ENCODE results near the genes RBMX2, RAP2C and GPC3.

DNA sequence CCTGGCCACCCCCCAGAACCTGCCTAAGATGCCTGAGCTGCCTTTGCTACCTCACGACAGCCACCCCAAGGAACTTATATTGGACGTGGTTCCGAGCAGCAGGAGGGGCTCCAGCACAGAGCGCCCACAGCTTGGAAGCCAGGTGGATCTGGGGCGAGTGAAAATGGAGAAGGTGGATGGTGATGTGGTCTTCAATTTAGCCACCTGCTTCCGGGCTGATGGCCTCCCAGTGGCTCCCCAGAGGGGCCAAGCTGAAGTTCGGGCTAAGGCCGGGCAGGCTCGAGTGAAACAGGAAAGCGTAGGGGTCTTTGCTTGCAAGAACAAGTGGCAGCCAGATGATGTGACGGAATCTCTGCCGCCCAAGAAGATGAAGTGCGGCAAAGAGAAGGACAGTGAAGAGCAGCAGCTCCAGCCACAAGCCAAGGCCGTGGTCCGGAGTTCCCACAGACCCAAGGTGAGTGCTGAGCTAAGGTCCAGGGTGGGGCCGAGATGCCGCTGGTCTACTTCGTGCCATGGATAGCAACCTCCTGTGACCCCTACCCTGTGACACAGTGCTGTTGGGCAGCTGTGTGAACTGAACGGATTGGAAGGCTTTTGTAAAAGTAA, 33.4 kb downstream of the BCORL1 start:
- PRO-cap = no peak
CAGE:
- cytosol, long polyA plus RNA = no peak
- long polyA plus RNA = no peak
- nucleus, long polyA plus RNA = no peak

DNA sequence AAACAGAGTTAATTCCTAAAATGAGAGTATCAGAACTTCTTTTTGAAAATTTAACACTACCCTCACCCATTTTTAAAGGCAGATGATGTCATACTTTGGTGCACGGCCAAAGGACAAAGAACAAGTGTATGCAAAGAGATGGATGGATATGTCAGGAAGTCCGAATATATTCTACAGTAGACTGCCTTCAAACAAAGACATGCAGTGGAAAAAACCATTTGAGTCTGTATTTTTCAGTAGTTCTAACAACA, 2.3 kb downstream of the AIFM1 start:
- PRO-cap = no peak
CAGE:
- cytosol, long polyA plus RNA = no peak
- long polyA plus RNA = no peak
- nucleus, long polyA plus RNA = no peak

GRCh38 chrX:130267338-130267826, 1.3 kb downstream of the ZNF280C start:
- PRO-cap = no peak
CAGE:
- cytosol, long polyA plus RNA = no peak
- long polyA plus RNA = no peak
- nucleus, long polyA plus RNA = no peak

GRCh38 chrX:130401381-130402451, at the start of gene RBMX2:
Gene RBMX2, plus strand, starts transcription at chrX:130401987.
- PRO-cap = bidirectional peak, plus-strand start at chrX:130401954, minus-strand start at chrX:130401886
CAGE:
- cytosol, long polyA plus RNA = no peak
- long polyA plus RNA = start-site peak on the plus strand at chrX:130401965-130402010, 233 and 63 reads in 2 replicates
- nucleus, long polyA plus RNA = no peak

DNA sequence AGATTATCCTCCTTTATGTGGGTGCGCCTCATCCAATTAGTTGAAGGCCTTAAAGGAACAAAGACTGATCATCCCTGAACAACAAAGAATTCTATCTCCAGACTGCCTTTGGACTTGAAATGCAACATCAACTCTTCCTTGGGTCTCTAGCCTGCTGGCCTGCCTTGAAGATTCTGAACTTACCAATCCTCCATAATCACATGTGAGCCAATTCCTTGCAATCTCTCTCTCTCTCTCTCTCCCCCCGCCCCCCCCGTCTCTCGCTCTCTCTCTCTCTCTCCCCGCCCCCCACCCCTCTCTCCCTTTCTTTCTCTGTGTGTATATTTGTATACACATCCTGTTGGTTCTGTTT, 158.5 kb downstream of the RBMX2 start:
- PRO-cap = no peak
CAGE:
- cytosol, long polyA plus RNA = no peak
- long polyA plus RNA = no peak
- nucleus, long polyA plus RNA = no peak

DNA sequence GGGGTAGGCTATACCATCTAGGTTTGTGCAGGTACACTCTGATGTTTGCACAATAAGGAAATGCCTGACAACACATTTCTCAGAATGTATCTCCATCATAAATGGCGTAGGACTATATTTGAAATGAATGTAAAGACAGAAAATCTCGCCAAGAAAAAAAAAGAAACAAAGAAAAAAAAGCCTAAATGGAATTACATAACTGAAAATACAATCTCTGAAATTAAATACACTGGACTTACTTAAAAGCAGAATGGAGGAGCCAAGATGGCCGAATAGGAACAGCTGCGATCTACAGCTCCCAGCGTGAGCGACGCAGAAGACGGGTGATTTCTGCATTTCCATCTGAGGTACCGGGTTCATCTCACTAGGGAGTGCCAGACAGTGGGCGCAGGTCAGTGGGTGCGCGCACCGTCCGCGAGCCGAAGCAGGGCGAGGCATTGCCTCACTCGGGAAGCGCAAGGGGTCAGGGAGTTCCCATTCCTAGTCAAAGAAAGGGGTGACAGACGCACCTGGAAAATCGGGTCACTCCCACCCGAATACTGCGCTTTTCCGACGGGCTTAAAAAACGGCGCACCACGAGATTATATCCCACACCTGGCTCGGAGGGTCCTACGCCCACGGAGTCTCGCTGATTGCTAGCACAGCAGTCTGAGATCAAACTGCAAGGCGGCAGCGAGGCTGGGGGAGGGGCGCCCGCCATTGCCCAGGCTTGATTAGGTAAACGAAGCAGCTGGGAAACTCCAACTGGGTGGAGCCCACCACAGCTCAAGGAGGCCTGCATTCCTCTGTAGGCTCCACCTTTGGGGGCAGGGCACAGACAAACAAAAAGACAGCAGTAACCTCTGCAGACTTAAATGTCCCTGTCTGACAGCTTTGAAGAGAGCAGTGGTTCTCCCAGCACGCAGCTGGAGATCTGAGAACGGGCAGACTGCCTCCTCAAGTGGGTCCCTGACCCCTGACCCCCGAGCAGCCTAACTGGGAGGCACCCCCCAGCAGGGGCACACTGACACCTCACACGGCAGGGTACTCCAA, 34.9 kb downstream of the OR13H1 start:
- PRO-cap = unidirectional peak, plus-strand start at position 242 of the sequence
CAGE:
- cytosol, long polyA plus RNA = no peak
- long polyA plus RNA = no peak
- nucleus, long polyA plus RNA = no peak

GRCh38 chrX:132023424-132024614, 717 bp downstream of the STK26 start:
- PRO-cap = bidirectional peak, plus-strand start at chrX:132023718, minus-strand start at chrX:132023641
CAGE:
- cytosol, long polyA plus RNA = no peak
- long polyA plus RNA = no peak
- nucleus, long polyA plus RNA = no peak

DNA sequence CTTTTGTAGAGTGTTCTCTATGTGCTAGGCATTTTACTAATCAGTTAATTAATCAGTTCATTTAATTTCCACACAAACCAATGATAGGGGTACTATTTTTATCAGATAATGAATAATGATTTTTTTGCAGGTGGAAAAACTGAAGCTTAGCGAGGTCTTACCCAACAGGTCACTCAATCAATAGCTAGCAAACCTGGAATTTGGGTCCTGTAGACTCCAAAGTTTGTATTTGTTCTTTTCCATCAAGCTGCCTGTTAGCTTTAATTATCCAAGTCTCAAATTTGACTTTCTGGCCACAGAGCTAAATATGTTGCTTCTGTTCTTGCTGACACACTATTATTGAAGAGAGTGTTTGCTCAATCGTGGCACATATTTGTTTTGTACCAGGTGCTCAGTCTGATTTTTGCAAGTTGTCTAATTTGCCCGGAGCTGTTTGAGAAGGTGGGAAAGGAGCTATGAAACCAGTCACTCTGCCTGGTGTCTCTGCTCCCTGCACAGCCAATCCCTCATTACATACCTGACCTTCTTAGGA, 41.7 kb upstream of the FRMD7 start:
- PRO-cap = no peak
CAGE:
- cytosol, long polyA plus RNA = no peak
- long polyA plus RNA = no peak
- nucleus, long polyA plus RNA = no peak

DNA sequence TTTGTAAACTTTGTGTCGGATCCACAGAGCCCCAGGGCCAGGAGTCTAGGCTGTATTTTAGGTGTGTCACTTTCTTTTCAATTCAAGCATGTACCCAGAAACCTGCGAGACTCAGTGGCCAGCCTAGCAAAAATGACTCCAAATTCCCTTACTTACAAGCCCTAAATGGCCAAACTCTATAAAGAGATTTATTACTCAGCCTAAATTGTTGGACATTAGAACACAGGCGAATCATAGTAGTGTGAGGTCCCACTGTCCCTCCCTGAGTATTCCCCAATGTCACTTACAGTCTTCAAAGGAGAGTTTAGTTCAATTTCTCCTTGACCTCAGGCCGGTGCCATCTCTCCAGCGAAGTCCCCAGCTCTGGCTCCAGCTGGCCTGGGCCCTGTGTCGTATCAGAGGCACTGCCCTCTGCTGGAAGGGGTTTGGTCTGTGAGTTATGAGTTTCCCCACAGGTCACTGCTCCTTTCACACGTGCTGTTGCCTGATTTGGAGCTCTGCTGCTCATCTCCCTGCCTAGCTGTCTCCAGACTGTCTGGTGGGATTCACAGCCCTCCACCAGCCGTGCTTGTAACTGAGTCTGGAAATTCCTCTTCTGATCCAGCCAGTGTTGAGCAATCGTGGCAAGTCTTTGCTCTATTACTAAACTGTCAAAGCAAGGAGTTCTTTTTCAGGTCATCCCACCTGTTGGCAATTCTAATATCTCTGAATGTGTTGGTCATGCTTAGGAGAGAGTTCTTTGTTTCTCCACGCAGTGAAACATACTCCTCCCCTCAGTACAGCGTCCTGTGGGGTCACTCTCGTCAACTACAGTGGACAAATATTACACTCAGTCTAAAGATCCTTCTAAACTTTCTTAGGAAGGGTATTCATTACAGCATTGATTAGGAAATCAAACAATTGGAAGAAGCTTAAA, at the start of gene RAP2C:
Gene RAP2C (minus strand): TSS at position 365 of the 916 bp plus-strand sequence.
- PRO-cap = unidirectional peak, minus-strand start at position 366 of the sequence
CAGE:
- cytosol, long polyA plus RNA = no peak
- long polyA plus RNA = no peak
- nucleus, long polyA plus RNA = no peak

- PRO-cap = no peak
CAGE:
- cytosol, long polyA plus RNA = no peak
- long polyA plus RNA = no peak
- nucleus, long polyA plus RNA = no peak
These were observed 8.2 kb downstream of the MBNL3 start for GRCh38 chrX:132480214-132481375.

DNA sequence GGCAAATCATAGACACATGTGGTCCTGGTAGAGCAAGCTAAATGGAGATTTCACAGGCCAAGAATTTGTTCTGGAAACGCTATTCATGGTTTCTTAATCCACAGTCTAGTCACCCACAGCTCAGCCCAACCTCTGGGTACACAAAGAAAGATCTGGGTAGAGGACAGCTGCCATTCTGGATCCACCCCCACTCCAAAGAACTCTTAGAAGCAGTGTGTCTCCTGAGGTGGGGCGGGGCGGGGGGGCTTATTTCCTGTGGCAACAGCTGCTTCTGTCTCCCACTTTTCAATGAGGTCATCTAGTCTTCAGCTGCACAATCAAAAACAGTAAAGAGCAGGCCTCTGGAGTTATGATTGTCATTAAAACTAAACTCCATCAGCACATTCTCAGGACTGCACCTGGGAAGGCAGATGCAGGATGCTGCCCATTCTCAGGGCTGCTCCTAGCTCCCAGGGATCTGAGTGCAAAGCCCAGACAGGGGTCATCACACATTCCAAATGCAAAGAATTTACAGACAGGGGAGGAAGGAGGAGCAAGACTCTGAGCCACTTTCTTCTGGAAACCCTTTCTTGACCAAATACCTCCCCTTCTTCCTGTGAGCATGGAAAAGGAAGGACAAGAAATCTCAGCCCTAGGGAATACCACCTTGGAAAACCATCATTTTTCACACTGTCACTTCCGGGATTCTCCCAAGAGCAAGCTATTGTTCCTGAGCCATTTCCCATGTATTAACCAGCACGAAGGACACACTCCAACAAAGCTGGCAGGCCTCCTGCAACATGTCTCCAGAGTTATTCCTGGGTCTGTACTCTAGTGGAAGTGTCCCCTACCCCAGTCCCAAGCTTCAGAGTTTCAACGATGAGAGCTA, 207.2 kb downstream of the HS6ST2 start:
- PRO-cap = no peak
CAGE:
- cytosol, long polyA plus RNA = no peak
- long polyA plus RNA = no peak
- nucleus, long polyA plus RNA = no peak

- PRO-cap = no peak
CAGE:
- cytosol, long polyA plus RNA = no peak
- long polyA plus RNA = no peak
- nucleus, long polyA plus RNA = no peak
These were observed at the start of gene GPC3 for GRCh38 chrX:133985360-133986172. Gene GPC3, minus strand, starts transcription at chrX:133985594.

- PRO-cap = no peak
CAGE:
- cytosol, long polyA plus RNA = no peak
- long polyA plus RNA = no peak
- nucleus, long polyA plus RNA = no peak
These were observed 41.2 kb upstream of the GPC3 start for GRCh38 chrX:134026397-134027246.

GRCh38 chrX:134173072-134173490, 63.9 kb upstream of the CCDC160 start:
- PRO-cap = no peak
CAGE:
- cytosol, long polyA plus RNA = no peak
- long polyA plus RNA = no peak
- nucleus, long polyA plus RNA = no peak

- PRO-cap = no peak
CAGE:
- cytosol, long polyA plus RNA = no peak
- long polyA plus RNA = no peak
- nucleus, long polyA plus RNA = no peak
These were observed 11.9 kb upstream of the HPRT1 start for GRCh38 chrX:134448119-134448417.

DNA sequence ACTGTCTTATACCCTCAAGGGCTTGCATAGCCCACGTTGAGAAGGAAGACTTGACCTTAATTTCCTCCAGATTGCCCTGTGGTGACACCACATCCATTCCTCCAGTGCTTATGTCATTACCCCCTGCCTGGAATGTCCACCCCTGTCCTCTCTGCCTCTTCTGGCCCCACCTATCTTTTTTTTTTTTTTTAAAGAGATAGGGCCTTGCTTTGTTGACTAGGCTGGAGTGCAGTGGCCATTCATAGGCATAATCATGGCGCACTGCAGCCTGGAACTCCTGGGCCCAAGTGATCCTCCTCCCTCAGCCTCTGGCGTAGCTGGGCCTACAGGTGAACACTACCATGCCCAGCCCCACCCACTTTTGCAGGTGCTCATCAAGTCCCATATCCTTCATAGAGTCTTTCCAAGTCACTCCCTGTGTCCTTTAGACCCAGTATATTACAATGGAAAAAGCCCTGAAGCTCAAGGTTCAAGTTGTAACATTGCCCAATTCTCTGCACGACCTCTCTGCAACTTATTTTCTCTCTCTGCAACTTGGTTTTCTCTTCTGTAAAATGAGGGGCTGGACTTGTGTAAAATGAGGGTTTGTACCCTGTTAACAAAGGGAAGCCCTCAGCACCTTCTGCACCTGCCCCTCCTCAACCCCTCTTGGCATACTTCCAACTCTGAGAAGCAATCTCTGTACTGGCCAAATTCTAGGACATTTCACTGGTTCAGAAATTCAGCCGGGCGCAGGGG, 77.6 kb downstream of the HPRT1 start:
- PRO-cap = no peak
CAGE:
- cytosol, long polyA plus RNA = no peak
- long polyA plus RNA = no peak
- nucleus, long polyA plus RNA = no peak

DNA sequence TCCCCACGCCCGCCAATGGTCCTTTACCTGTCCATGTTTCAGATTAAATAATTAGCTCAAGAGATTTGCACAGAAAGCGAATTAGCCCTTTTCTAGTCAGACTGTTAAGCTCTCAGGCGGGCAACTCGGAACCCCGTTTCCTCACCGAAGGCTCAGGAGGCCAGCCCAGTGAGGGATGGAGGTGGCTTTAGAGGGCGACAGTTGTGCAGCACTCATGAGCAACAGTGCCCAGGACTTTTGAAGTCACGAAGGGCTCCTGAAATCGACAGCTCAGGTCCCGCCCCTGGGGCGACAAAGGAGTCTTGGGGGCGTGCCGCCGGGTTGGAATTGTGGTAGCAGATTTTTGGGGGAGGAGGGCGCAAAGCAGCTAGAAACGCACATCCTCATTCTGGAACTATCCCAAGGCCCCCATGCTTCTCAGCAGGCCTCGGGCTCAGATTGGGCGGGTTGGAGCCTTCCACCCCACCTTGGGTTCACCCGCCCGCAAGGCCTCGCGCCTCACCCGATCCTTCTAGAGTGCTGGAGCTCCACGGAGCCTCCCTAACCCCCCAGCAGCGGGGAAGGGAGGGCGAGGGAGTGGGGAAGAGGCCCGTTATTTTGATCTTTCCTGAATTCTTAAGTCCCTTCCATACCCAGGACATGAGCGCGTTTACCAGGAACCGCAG, 85.5 kb downstream of the HPRT1 start:
- PRO-cap = no peak
CAGE:
- cytosol, long polyA plus RNA = no peak
- long polyA plus RNA = no peak
- nucleus, long polyA plus RNA = no peak

DNA sequence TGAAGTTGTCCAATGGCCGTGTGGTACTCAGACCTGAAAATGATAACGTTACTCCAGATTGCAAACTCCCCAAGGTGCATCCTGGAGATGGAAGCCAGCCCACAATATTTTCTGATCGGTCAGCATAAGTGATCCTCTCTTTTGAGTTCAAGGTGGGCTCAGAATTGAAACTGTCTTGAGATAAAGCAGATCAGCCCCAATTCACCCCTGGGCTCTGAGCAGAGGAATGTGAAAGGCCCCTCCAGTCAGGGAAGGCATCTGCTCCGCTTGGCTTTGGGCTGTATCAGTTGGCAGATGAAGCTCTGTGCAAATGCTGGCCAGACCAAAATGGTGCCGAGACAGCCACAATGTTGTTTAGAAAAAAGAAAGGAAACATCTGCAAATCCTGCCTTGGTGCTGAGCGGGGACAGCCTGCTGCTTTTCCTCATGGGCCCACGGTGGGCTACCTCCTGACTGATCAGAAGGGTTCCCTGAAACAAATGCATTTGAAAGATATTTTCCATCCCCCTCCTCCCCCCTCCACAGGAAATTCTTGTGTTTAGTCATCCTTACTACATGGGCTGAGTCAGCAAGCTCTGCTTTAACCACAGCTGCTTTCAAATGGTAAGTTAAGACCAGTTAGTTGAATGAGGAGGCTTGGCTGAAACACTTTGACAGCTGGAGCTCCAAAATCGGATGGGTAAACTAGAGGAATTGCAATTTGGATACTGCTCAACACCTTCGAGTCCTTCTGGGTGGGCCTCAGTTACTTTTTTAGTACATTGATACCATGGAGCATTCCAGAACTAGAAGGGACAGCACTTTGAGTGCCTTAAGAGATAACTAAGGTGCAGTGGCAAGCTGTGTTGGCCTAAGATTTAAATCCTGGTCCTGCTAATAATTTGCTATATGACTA, 36.2 kb downstream of the PLAC1 start:
- PRO-cap = no peak
CAGE:
- cytosol, long polyA plus RNA = no peak
- long polyA plus RNA = no peak
- nucleus, long polyA plus RNA = no peak

- PRO-cap = no peak
CAGE:
- cytosol, long polyA plus RNA = no peak
- long polyA plus RNA = no peak
- nucleus, long polyA plus RNA = no peak
These were observed 1.5 kb downstream of the SMIM10L2B start for GRCh38 chrX:135096882-135097574.

GRCh38 chrX:135317080-135317799, 8.0 kb downstream of the ETDC start:
- PRO-cap = no peak
CAGE:
- cytosol, long polyA plus RNA = no peak
- long polyA plus RNA = no peak
- nucleus, long polyA plus RNA = no peak